ENCODE data around the genes WAC and BAMBI.

- PRO-cap, result no peak
- RAMPAGE, long total RNA, 4 experiments, result no peak in any of the 4 experiments
Measured at GRCh38 chr10:27522983-27523465, 18.9 kb downstream of the RAB18 start.

- PRO-cap, result no peak
- RAMPAGE, long total RNA, 4 experiments, result no peak in any of the 4 experiments
Measured at GRCh38 chr10:27547234-27548011, 43.3 kb downstream of the RAB18 start.

- PRO-cap, result no peak
- RAMPAGE, long total RNA, 4 experiments, result no peak in any of the 4 experiments
Measured at GRCh38 chr10:27820173-27820756, 74.6 kb upstream of the MKX start.

DNA sequence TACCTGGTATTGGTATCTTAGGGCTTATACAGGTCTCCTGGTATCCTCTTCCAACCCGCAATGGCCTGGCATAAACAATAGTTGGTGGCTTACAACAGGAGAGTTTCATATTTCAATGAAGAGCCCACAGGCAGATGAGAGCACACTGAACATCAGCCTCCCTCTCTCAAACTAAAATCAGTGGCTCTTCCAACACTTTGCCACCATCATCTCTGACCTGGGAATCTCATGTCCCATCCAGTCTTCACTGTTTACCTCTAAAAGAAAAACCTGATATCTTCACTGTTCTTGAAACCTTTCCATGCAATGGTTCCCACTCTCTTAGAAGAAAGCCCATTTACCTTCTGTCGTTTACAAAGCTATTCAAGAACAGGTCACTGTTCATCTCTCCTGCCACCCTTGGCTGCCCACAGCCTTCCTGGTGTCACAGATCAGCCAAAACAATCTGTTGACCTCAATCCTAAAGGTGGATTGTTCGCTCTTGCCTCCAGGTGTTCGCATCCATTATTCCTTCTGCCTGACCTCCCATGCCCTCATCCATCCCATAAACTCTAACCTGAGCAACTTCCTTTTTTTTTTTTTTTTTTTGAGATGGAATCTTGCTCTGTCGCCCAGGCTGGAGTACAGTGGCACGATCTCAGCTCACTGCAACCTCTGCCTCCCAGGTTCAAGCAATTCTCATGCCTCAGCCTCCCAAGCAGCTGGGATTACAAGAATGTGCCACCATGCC is 106.1 kb downstream of the MPP7 start:
- PRO-cap, result no peak
- RAMPAGE, long total RNA, 4 experiments, result no peak in any of the 4 experiments

- PRO-cap, result unidirectional peak, plus-strand start at chr10:28327735
- RAMPAGE, long total RNA, 4 experiments, result no peak in any of the 4 experiments
Measured at GRCh38 chr10:28327453-28327954, 24.6 kb upstream of the MPP7 start.

GRCh38 chr10:28331071-28331483 is 28.2 kb upstream of the MPP7 start:
- PRO-cap, result no peak
- RAMPAGE, long total RNA, 4 experiments, result no peak in any of the 4 experiments

- PRO-cap, result bidirectional peak, plus-strand start at chr10:28533131, minus-strand start at chr10:28533026; bidirectional peak, plus-strand start at chr10:28533722, minus-strand start at chr10:28533691
- RAMPAGE, long total RNA, 4 experiments, result start-site peak on the plus strand in 4 of 4 experiments, at chr10:28533114-28533172 at its widest, 46 to 244 reads per replicate
Measured at GRCh38 chr10:28533086-28533810, at the start of gene WAC. Gene WAC, plus strand, starts transcription at chr10:28533118.

DNA sequence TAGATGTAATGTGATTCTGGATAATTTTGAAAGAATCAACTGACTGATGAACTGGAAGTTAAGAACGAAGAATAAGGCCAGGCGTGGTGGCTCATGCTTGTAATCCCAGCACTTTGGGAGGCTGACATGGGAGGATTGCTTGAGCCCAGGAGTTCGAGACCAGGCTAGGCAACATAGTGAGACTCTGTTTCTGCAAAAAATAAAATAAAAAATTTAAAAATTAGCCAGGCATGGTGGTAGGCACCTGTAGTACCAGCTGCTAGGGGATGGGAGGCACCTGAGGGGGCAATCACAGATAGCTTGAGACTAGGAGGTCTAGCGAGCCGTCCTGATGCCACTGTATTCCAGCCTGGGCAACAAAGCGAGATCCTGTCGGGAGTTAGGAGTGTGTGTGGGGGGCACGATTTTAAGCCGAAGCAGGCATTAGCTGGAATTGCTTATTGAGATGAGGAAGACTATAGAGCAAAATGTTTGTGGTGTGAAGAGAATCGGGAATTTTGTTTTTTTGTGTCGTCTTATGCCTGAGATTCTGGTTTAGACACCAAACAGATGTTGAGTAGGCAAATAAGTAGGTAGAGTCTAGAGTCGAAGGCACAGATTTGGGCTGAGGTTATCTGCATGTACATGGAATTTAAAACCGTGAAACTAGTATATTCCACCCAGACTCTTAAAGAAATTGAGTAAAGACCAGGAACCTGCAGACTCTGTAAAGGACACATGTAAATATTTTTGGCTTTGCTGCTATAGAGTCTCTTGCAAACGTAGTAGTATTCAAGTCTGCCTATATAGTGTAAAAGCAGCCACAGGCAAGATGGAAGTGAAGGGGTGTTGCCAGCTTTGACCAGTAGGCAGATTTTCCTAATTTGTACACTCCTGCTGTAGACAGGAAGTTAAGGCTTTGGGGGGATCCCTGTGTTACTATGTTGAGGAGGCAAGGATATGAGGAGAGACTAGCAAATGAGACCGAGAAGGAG is 27.4 kb downstream of the WAC start:
- PRO-cap, result no peak
- RAMPAGE, long total RNA, 4 experiments, result start-site peak on the plus strand in 1 of 4 experiments, centred at position 453 of the sequence, 6 reads per replicate

- PRO-cap, result no peak
- RAMPAGE, long total RNA, 4 experiments, result no peak in any of the 4 experiments
Measured at GRCh38 chr10:28589374-28589856, 56.5 kb downstream of the WAC start.

- PRO-cap, result no peak
- RAMPAGE, long total RNA, 4 experiments, result no peak in any of the 4 experiments
Measured at GRCh38 chr10:28620245-28620956, 56.9 kb upstream of the BAMBI start.

DNA sequence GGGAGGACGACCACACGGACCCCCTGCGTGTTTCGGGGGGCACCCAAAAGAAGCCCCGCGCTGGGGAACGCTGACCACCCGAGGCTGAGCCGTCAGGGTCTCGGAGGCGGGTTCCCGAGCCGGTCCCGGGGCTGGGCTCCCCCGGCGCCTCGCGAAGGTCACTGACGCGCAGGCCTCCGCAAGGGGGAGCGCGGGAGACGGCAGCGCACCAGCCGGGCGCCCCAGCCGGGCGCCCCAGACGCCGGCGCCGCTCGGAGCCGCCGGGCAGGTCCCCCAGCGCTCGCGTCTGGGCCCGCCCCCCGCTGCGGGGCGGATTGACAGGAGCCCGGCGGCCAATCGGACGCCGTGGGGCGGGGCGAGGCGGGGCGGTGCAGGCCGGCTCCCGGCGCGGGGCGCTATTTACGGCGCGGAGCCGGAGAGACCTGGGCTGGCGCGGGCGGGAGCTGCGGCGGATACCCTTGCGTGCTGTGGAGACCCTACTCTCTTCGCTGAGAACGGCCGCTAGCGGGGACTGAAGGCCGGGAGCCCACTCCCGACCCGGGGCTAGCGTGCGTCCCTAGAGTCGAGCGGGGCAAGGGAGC is at the start of gene BAMBI:
Gene BAMBI (plus strand): TSS at position 425 of the 581 bp plus-strand sequence.
- PRO-cap, result bidirectional peak, plus-strand start at position 427 of the sequence, minus-strand start at position 240 of the sequence
- RAMPAGE, long total RNA, 4 experiments, result start-site peak on the plus strand in 1 of 4 experiments, centred at position 420 of the sequence, 8 reads per replicate

DNA sequence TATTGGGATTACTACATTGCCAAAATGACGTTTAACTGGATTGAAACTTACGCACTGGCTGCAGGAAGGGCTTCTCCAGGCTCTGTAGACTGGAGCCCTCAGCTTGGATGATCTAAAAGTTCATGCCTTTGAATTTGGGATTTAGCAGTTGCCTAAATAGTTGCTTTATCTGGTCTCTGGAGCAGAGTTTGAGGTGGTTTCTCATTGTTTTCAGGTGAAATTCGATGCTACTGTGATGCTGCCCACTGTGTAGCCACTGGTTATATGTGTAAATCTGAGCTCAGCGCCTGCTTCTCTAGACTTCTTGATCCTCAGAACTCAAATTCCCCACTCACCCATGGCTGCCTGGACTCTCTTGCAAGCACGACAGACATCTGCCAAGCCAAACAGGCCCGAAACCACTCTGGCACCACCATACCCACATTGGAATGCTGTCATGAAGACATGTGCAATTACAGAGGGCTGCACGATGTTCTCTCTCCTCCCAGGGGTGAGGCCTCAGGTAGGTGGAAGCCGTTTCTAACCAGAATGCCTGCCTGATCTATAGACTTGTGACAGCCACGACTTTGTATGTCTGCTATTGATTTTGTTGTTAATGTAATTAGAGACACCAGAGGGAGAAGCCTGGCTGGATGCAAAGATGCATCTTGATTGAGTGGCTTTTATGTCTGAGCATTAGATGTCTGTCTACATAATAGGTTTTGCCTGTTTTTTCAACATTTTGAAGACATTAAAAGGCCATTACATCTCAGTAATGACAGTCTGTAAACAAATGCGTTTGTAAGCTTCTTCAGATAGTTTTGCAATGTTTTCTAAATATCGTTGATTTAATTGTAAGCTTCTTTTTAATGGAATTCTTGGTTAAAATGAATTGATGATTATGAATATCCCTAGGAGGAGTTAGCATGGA is 4.0 kb downstream of the BAMBI start:
- PRO-cap, result no peak
- RAMPAGE, long total RNA, 4 experiments, result no peak in any of the 4 experiments

GRCh38 chr10:28905795-28906427 is 228.6 kb downstream of the BAMBI start:
- PRO-cap, result no peak
- RAMPAGE, long total RNA, 4 experiments, result no peak in any of the 4 experiments

DNA sequence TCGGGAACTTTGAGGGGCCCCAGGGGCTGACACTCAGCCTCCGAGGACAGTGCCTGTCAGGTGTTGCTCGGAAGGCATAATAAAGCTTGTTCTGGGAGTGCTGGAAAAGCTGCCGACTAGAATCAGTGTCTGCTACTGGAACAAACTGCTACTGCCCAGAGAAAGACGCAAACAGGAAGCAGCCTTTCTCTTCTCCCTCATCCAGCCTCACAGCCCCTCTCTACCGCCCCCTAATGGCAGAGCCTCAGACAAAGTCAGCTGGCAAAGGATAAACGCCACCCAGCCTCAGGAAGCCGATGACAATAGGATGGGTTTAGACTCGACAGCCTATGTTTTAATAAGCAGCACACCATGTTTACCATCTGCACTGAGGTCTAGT is 169.5 kb upstream of the LYZL1 start:
- PRO-cap, result no peak
- RAMPAGE, long total RNA, 4 experiments, result no peak in any of the 4 experiments

GRCh38 chr10:29318114-29319058 is 29.5 kb downstream of the LYZL1 start:
- PRO-cap, result no peak
- RAMPAGE, long total RNA, 4 experiments, result no peak in any of the 4 experiments

GRCh38 chr10:29326761-29327422 is 38.0 kb downstream of the LYZL1 start:
- PRO-cap, result no peak
- RAMPAGE, long total RNA, 4 experiments, result no peak in any of the 4 experiments

DNA sequence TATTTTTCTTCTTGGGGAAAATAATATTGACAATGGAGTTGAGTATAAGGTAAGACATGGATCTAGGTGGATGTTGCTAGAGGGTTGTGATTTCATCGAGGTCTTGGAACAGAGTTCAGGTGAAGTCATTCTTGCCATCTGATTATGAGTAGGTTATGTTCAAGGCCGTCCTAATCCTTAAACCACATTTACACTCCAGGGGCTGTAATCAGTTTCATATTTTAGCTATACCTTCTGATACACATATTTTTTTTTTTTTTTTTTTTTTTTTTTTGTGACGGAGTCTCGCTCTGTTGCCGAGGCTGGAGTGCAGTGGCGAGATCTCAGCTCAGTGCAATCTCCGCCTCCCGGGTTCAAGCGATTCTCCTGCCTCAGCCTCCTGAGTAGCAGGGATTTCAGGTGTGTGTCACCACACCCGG is 121.6 kb downstream of the LYZL1 start:
- PRO-cap, result no peak
- RAMPAGE, long total RNA, 4 experiments, result no peak in any of the 4 experiments

- PRO-cap, result no peak
- RAMPAGE, long total RNA, 4 experiments, result start-site peak on the minus strand in 1 of 4 experiments, at chr10:29470347-29470411 at its widest, 212 reads per replicate
Measured at GRCh38 chr10:29470116-29470700, 164.6 kb downstream of the SVIL start.

- PRO-cap, result no peak
- RAMPAGE, long total RNA, 4 experiments, result no peak in any of the 4 experiments
Measured at GRCh38 chr10:29601808-29602399, 32.9 kb downstream of the SVIL start.

- PRO-cap, result no peak
- RAMPAGE, long total RNA, 4 experiments, result no peak in any of the 4 experiments
Measured at GRCh38 chr10:29606358-29607293, 28.1 kb downstream of the SVIL start.

Measured in esophagus muscularis mucosa (tissue), 4 donors.